Measurements from ENCODE around the genes HOXB13 and SNF8.

DNA sequence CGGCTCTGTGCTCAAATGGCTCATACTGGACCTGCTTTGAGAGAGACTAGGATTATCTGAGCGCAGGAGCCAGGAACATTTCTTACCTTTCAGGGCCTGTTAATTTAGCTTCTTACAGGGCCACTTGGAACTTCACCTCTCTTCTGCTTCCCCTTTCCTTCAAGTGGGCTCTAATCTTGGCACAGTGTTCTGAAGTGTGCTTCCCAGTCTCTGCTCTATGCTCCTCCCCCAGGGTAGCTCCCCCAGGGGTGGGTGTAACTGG lies 4.7 kb downstream of the NFE2L1 start:
- RRBS, result no CpG with 5 or more reads among the region's 2 CpGs

- RRBS, result no CpG with 5 or more reads among the region's 18 CpGs
These were observed 752 bp downstream of the CBX1 start for GRCh38 chr17:48100530-48100922.

DNA sequence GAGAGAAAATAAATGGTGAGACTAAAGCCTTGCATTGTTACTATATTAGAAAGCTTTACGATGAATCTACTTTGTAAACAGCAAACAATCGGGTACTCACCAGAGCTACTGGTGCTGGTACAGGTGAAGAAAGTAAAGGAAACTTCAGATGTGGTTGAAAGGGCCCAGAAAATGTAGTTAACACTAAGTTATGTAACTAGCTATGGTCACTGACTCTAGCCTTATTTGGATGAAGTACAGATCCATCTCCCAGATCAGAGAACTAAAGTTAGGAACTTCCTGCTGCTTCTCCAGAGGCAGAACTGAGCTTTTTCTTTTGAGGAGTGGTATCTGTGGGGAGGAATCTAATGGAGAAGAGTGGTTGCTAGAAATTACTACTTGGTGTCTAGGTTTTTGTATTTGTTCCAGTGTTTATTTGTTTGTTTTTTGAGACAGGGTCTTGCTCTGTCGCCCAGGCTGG lies 987 bp downstream of the SNX11 start:
- RRBS, result no CpG with 5 or more reads among the region's 3 CpGs

DNA sequence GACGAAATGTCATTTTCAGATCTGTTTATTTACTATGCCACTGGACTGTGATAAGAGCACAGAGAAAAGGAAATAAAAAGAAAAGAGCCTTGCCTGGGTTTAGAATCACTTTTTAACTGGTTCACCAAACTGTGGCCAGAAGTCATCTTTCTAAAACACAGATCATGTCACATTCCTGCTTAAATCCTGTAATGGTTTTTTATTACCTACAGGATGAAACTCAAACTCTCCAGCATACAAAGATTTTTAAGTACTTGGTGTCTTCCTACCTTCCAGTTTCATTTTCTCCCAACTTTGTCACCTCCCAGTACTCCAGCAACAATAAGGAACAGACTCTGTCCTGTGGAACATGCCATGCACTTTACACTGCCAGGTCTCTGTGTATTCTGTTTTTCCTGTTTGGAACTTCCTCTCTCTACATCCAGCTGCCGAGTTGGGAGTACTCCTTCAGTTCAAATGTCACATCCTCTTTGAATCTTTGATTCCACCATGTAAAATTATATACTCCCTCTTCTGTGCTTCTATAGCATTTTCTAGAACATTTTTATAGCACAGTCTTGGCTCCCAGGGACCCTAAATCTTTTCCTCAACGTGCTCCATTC lies 91.6 kb downstream of the SNX11 start:
- RRBS, result no CpG with 5 or more reads among the region's 3 CpGs

- RRBS, result no CpG with 5 or more reads among the region's 14 CpGs
These were observed 15.7 kb downstream of the HOXB4 start for GRCh38 chr17:48562268-48563000.

DNA sequence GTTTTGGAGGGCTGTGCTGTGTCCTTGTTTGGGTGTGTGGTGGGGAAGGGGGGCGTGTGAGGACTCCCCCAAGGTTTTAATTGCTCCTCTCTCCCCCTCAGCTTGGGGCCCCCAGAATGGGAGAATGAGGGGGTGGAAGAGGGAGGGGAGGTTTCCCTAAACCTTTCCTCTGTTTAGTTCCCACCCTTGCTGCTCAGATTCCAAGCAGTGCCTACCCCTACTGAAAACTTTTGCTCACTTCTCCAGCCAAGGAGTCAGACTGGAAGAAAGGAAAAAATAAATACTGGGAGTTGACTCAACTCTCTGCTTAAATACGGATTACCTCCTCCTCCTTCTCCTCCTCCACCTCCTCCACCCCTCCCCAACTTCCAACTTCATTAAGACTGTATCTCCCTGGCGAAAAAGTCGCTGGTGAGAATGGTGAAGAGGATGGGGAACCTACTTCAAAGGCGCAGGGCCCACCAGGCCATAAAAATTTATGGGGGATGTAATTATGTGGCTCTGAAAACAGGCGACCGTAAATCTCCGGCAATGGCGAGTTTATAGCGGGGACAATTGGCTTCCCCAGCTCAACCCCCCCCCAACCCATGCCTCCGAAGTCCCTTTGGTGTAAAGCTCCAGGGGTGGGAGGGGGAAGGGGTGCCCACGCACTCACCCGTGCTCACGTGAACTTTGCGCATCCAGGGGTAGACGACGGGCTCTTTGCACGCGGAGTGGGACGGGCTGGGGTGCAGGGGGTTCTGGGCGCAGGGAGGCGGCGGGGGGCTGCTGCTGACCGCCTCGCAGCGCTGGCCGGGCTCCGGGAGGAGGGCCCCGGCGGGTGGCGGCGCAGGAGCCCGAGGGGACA lies 719 bp downstream of the HOXB4 start:
- RRBS, result 0% methylated on average over 5 of the region's 33 CpGs

GRCh38 chr17:48598803-48599083 lies 5.2 kb upstream of the HOXB5 start:
- RRBS, result no CpG with 5 or more reads among the region's 5 CpGs

DNA sequence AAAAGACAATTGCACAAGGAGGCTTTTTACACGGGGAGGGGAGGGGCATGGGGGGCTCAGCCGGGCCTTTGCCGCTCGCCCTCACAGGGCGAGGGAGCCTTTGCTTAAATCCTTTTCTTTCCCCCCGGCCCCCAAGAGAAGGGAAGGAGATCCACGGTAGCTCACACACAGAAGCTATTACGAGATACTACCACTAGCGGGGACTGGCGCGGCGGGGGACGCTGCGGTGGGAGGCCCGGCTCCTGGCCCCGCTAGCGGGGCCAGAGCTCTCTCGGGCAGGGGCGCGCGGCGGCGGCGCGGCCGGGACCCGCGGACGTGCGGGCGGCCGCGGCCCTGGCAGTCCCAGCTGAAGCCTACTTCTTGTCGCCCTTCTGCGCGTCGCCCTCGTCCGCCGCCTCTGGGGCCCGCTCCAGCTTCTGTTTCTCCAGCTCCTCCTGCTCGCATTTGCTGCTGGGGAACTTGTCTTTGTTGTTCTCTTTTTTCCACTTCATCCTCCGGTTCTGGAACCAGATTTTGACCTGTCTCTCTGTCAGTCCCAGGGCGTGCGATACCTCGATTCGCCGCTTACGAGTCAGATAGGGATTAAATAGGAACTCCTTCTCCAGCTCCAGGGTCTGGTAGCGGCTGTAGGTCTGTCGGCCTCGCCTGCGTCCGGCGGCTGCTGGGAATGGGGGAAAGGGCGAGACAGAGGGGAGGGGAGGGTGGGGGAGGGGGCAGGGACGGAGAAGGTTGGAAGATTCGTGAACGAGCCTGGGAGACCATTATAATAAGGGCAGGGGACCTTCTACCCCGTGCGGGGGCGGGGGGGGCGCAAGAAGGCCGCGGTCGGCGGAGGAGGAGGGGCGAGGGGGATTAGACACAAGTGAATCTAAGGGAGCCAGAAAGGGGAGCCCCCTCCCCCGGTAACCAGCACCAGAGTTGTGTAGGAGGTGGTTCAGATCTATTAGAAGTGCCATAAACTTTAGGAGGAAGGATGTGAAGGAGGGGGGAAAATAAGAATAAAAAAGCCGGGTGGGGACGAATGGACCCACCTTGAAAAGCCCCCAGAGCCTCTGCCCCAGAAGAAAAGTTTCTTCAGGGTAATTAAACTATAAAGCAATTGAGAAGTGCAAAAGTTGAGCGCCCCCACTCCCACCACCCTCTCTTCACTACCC lies 1.9 kb downstream of the HOXB8 start:
- RRBS, result 2% methylated on average over 24 of the region's 72 CpGs

- RRBS, result no CpG with 5 or more reads among the region's 6 CpGs
These were observed 2.5 kb upstream of the HOXB9 start for GRCh38 chr17:48628569-48629208.

DNA sequence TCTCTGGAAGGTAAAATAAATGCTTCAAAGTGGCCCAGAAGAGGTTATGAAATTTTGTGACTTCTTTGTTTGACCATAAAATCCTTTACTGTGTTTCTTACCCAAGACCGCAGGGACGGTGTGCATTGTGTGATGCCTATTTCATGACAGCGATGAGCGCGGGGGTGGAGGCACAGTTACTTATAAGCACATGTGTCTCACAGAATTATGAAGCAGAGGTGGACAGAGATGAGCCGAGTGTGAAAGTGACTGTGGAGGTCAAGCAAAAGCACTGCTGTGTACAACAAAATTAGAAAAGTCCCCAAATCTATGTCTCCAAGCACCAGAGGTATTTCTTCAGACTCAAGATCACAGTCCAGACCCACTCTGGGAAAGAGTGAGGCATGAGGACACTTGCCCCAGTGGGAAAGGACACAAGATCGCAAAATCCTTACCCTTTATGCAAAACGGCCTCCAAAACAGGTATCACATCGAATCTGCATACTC lies 4.2 kb upstream of the HOXB9 start:
- RRBS, result no CpG with 5 or more reads among the region's 9 CpGs

- RRBS, result 1% methylated on average over 6 of the region's 16 CpGs
These were observed 19.8 kb upstream of the HOXB9 start for GRCh38 chr17:48646015-48646343.

- RRBS, result no CpG with 5 or more reads among the region's 5 CpGs
These were observed 1.5 kb downstream of the PRAC1 start for GRCh38 chr17:48720527-48721475.

- RRBS, result 3% methylated on average over 19 of the region's 38 CpGs
These were observed at the start of gene HOXB13 for GRCh38 chr17:48728584-48729342. HOXB13 (minus strand) TSS chr17:48728750.

DNA sequence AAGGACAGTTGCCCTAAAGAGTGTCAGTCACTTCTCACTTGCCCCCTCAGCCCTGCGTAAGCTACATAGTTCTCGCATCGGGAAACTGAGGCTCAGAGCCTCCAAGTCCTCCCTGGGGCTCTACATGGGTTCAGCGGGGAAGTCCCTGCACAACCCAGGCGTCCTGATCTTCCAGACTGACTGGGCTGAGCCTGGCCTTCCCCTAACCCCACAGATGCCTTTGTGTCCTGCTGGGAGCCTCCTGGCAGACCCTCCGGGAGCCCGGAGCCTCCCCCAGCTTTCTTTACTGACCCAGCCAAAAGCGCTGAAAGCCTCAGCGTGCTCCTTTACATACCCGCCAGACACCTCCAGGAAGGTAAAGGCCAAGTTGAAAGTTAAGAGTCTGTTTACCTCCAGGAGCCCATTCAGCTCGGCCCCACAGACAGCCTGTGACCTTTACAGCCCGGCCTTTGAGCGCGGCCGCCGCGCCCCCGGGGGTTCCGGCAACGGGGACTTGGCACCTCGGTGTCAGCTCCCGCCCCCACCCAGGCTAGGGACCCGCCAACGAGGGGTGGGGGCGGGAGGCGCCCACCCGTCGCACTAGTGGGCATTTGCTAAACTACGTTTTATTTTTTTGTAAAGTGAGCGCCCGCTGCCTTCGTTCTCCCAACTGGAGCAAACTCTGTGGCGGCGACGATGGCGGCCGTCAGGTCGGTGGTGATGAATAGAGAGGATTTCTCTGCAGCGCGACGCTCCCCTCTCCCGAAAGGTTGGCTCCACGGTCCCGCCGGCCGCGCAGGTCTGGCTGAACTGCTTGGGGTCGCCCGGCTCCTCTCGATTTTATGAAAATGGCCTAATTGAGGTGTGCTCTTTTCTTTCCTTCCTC lies 4.5 kb upstream of the HOXB13 start:
- RRBS, result no CpG with 5 or more reads among the region's 50 CpGs

- RRBS, result 2% methylated on average over 23 of the region's 69 CpGs
These were observed at the start of gene SNF8 for GRCh38 chr17:48944289-48945568. SNF8 (minus strand) TSS chr17:48944842.

DNA sequence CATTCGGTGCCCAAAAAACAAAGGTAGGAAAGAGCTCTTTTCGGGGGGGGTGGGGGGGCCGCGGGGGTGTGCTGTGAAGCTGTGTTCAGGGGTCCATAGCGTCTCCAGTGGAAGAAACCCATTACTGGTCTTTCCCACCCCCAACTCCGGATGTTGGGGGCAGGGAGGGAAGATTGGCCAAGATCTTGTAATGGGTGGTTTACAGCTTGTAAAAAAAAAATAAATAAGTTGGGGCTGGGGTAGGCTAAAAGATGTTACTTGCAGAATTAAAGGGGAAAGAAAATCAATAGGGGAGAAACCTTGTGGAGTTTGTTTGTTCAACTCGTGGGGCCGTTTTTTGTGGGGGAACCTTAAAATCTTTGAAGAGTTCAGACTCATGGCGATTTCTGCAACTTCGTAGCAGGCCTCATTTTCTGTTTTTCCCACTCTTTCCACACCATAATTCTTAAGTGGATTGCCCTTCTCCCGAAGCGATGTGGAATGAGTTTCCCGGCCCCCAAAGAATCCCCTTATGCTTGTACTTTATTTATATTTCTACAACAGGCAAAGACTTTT lies 2.0 kb downstream of the IGF2BP1 start:
- RRBS, result no CpG with 5 or more reads among the region's 13 CpGs

DNA sequence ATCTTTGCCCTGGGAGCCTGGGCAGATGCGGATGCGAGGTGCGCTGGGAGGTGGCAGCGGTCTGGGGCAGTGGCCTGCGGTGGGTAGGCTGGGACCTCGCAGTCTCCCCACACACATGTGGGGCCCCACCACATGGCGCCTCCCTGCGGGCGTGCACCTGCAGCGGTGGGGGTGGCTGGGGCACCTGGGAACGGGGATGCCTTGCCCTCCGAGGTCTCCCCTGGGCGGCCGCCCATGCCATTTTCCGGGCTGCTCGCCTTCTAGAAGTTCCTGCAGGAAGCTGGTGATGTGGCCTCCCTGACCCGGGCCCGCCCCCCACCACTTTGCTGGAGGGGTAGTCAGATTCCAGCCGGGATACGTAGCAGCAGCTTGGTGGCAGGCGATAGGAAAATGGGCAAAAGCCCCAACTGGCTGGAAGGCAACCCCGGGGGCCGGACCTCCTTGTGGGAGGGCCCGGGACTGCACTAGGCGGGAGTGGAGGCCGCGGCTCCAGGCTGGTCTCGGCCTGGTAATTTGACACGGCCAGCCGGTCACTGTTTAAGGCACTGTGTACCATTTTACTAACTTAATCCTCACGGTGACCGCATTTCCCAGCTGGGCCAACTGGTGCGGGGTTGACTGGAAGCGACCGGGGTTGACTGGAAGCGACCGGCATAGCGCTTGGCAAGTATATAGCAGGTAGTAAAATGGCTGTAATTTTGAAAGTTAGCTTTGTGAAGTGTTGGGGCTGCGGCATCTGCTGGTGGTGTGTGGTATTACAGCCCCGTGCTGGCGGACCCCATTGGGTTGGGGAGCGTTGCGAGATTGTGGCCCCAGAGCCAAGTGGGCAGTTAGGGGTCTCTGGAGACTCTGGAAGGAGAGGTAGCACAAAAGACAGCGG lies 38.5 kb downstream of the IGF2BP1 start:
- RRBS, result 8% methylated on average over 15 of the region's 44 CpGs

DNA sequence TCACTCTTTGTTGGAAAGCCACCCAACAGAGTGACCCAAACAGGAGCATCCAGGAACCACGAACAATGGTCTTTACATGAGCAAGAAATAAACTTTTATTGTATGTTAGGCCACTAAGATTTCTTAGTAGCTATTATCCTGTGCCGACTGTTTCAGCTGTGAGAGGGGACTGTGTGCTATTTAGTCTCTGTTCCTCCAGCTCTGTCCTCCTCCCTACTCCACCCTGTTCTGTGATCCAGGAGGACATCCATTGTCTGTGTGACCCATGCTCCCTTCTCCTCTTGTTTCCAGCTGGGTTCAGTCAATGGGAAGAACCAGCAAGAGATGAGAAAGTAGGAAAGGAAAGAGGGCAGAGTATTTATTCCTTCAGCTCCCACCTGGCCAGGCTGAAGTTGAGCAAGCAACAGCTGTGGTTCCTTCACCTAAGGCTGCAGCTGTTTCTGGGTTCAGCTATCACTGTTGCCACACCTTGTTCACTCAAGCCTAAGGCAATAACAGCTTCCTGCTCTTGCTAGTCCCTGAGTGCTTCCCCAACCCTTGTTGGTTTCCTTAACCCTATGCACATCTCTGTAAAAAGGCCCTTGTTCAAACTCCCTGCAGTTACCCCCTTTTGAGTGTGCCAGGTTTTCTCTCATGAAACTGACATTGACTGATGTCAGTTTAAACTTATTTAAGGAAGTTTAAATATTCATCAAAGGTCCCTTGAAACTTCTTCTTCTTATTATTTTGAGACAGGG lies 14.8 kb upstream of the B4GALNT2 start:
- RRBS, result no CpG with 5 or more reads among the region's 2 CpGs

GRCh38 chr17:49746669-49747080 lies 17.3 kb downstream of the FAM117A start:
- RRBS, result no CpG with 5 or more reads among the region's 6 CpGs

GRCh38 chr17:49805216-49805771 lies 16.8 kb downstream of the KAT7 start:
- RRBS, result no CpG with 5 or more reads among the region's 4 CpGs

All from aortic smooth muscle cell (primary cell).